ENCODE measurements around the genes GPR15LG, LRIT2 and FAM25A.

DNA sequence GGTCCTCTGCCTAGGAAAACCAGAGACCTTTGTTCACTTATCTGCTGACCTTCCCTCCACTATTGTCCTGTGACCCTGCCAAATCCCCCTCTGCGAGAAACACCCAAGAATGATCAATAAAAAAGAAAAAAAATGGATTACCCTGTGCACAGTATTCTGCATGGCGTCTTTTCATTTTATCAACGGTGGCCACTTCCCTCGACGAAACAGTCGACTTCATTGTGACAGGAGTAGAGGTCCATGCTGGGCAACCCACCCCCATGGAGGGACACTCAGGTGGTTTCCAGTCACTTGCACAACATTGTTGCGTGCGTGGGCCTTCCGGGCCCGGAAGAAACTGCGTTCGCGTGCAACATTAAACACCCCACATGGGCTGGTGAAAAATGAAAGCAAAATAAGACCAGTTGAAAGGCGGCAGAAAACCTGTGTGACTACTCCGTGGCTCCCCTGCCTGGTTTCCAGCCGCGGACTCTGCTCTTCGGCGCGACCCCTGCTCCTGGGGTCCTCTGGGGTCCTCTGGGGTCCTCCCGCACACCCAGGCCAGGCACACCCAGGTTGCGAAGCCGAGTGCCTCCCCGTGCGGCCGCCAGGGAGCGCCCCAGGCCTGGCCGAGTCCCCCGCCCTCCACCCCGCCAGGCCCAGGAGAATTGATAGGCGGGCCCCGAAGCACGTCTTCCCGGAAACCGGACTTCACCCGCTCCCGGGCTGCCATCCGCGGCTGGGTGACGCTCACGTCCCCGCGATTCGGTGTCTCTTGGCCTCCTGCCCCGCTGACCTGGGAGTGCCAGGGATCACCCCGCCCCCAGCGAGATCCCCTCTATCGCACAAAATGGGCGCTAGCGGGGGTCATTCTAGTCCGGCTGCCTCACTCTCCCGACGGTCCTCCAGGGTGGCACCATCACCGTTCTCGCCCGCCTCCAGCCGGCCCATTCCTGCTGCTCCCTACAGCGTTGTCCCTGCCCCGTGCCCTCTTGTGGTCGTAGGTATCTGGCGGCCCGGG, 2.0 kb upstream of the SH2D4B start:
- PRO-cap: bidirectional peak, plus-strand start at position 711 of the sequence, minus-strand start at position 588 of the sequence

DNA sequence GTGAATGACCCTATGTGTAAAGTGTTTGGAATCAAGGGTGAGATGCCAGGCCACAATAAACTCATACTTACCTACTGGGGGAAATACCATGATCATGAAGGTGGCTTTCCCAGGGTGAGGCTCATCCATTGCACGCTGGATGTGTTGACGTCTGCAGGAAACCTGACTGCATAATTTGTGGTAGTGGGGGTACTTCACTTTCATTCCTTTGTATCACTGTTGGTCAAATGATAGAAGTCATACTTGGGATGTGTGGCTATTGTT, 136.1 kb upstream of the GHITM start:
- PRO-cap: no peak

DNA sequence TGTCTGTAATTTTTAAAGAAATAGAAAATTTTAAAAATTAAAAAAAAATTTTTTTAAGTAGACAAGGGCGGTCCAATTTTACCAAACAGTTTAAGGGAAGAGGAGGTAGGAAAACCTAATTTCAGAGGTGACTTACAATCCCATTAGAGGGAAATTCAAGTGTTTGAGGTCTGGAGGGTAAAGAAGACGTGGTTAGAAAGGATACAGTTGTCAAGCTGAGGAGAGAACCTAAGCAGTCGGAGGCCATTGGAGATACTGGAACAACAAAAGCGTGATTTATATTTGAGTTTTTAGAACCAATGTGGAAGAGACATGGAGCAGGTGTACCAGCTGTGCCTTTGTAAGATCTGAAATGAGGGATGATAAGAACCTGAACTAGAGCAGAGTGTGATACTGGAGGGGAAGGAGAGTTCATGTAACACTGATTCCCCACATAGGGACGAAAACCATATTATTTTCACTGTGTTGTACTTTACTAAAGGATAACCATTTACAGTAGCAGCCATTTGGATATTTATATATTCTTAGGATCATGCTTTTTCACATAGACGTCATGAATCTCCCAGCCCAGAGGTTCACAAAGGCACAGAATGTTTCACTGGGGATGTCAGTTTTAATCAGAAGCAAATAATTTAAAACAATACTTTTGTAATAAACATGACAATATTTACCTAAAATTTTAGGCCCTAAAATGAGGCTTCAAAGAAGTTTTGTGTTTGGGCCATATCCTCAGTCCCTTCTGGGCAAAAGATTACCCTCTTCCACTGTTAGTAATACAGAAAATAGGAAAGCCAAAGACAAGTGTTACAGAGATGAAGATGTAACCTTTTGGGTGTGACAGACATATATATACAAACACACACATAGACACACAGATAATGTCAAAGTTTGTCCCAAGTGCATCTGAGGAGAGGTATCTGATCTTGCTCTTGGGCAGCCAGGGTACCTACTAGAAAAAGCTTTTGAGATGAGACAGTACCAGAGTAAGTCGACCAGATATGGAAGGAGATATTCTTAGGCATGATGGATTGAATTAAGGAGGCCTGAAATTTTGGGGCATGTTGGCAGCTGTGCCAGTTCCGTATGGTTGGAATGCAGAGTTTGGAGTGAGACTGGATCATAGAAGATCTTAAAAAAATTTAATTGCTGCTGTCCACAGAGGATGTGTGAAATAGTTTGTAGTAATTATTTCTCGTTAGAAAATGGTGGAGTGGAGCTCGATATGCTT, 7.1 kb downstream of the GHITM start:
- PRO-cap: no peak

DNA sequence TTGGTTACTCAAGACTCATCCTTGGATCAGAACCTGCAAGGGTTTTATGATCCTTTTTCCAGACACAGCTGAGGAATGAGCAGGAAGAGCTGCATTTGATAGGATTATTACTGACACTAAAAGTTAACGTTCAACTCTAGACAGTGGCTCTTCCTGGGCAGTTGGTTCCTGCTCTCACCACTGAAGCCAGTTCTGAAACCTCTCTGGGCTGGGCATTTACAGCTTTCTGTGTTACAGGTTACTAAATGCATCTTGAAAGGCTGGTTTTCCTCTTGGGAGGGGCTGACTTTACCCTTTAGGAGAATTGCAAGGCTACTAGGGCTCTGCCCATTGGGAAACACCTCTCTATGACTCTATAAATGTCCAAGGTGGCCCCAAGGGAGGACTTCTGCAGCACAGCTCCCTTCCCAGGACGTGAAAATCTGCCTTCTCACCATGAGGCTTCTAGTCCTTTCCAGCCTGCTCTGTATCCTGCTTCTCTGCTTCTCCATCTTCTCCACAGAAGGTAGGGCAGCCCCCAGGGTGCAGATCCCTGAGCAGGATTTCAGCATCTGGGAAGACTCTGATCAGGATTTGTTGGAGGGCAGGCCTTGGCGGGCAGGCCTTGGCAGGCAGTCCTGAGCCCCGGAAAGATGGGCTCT, at the start of gene GPR15LG:
Gene GPR15LG, plus strand, starts transcription at position 385 of the 641 bp plus-strand sequence.
- PRO-cap: no peak

DNA sequence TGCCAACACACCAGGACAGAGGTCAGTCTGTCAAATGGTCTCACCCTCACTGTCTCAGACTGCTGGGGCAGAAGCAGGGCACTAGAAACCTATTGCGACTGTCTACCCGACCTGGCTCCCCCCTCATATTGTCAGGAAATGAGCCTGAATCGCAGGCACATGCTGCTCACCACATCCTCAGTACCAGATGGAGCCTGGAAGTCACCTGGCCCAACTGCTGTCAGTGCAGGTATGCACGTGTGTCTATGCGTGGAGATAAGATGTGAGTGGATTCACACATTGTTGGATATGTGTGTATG, 3.3 kb upstream of the CDHR1 start:
- PRO-cap: no peak

- PRO-cap: no peak
Measured at GRCh38 chr10:84225382-84225871, at the start of gene LRIT2. Gene LRIT2 (minus strand): TSS chr10:84225544.

GRCh38 chr10:85946977-85947536, 419.5 kb downstream of the GRID1 start:
- PRO-cap: no peak

DNA sequence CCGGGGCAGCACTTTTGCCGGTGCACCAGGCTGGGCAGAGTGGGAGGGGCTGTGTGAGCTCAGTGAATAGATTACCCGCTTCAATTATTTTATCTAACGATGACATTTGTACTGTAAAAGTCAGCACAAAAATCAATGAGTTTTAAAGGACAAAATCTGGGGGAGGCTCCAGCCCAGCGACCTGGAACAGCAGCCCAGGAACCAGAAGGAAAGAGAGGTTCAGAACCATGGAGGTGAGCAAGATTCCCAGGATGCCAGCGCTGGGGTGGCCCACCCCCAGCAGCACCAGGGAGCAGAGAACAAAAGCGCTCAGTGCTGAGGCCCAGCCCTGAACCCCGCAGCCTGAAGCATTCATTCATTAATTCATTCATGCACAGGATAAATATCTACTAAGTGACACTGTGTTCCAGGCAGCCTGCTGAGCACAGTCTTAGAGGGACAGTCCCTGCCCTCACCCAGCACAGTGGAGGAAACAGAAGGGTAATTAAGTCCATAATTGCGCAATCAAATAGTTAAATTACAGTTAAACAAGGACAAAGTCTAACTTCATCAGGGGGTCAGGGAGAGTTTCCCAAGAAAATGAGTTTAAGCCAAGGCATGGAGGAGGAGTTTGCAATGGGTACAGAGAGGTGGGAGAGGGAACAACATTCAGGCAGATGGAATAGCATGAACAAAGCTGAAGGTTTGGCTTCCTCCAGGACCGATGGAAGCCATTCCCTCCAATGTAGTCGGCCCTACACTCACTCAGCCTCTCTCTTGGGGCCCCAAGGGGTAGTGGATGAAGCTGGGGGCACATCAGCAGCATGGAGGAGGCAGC, 202.3 kb downstream of the GRID1 start:
- PRO-cap: no peak

- PRO-cap: no peak
Measured at GRCh38 chr10:86261948-86262399, 104.6 kb downstream of the GRID1 start.

DNA sequence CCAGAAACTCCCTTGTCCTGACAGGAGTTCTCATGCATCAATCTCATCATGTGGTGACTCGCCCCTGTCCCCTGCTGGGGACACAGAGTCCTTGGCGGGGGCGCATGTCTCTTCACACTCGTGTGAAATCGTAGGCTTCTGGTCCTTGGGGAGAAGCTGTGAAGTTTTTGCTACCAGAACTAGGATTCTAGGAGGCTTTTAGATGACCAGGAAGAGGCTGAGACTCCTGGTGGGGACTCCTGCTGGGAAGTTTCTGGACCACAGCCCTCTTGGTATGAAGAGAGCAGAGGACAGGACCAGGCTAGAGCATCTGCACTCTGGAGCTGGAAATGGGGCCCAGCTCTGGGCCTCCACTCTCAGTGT, 9.8 kb upstream of the OPN4 start:
- PRO-cap: no peak

DNA sequence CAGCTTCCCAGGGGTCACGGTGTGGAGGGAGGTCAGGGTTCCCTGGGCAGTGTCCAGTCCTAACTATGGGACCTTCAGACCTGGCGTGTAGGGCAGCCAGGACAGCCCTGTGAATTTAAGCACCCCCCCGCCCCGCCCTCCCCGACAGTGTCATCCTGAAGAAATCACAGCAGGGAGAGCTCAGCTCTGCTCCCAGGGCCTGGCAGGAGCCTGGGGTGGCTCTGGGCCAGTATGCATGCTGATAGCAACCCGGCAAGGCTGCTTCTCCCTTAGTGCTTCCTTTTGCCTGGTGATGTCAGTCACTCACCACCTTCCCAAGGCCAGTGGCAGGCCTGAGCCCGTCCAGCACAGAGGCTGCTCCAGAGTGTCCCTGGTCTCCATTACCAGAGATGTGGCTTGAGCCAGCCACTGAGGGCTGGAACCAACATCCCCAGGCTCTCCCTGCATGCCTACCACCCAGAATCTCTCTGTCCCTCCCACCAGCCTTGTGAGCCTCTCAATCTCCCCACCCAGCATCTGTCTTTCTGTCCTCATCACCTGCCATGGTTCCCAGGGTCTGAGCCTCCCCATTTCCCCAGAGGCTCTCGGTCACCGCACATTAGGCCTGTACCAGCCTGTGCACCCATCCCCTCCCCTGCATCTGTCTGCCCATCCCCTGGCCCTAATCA, 6.6 kb upstream of the LDB3 start:
- PRO-cap: no peak

- PRO-cap: no peak
Measured at GRCh38 chr10:86769185-86770206, 13.1 kb downstream of the BMPR1A start.

DNA sequence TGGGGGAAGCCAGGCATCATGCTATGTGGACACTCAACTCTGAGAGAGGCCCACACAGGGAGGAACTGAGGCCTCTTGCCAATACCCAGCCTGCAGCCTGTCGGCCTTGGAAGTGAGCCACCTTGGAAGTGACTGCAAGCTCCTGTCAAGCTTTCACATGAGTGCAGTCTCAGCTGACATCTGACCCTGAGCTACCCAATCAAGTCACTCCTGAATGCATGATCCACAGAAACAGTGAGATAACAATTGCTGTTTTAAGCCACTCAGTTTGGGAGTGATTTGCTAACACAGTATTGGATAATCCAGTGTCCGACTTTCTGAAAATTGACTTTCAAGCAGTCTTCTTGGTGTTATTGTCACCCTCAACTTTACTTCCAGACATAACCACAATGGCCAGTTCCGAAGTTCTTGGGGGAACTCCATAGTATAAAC, 56.3 kb downstream of the MMRN2 start:
- PRO-cap: no peak

GRCh38 chr10:86923187-86924089, 34.0 kb downstream of the MMRN2 start:
- PRO-cap: no peak

DNA sequence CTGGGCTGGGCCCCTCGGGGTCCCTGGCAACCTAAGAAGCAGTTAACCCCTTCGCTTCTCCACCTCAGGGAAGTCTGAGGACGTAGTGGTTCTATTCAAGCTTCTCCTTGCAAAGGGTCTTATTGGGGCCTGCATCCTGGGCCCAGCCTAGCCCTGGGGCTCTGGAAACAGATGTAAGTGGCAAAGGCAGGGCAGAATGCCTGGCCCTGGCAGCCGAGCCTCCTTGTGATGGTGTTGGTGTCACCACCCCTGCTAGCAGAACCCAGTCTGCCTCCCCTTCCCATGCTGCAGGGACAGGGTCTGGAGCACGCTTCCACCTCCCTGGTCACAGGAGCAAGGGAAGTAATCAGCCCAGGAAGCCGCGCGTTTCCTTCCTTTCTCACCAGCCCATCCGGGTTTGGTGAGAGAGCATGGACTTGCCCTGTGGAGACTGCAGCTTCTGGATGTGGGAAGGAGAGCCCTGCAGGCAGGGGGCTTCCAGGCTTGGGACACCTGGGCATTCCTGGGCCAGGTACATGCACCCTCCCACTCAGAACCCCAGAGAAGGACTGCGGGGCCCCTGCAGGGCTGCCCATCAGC, 2.0 kb downstream of the MMRN2 start:
- PRO-cap: unidirectional peak, plus-strand start at position 414 of the sequence

DNA sequence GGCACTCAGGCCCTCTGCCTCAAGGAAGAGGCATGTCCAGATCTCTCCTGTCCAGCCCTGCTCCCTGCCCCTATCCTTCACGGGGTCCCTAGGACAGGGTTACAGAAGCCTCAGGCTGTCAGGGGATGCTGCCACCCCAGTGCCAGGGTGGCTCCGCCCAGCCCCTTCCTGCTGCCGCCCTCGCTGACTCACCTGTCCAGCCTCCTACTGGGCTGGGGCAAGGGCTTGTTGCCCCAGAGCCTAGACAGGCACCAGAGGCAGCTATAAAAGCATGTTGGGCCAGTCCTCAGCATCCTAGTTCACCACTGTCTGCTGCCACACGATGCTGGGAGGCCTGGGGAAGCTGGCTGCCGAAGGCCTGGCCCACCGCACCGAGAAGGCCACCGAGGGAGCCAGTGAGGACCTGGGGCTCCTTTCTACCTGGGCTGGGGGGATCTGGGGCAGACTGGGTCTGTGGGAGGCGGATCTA, at the start of gene FAM25A:
Gene FAM25A, plus strand, starts transcription at position 292 of the 469 bp plus-strand sequence.
- PRO-cap: no peak

DNA sequence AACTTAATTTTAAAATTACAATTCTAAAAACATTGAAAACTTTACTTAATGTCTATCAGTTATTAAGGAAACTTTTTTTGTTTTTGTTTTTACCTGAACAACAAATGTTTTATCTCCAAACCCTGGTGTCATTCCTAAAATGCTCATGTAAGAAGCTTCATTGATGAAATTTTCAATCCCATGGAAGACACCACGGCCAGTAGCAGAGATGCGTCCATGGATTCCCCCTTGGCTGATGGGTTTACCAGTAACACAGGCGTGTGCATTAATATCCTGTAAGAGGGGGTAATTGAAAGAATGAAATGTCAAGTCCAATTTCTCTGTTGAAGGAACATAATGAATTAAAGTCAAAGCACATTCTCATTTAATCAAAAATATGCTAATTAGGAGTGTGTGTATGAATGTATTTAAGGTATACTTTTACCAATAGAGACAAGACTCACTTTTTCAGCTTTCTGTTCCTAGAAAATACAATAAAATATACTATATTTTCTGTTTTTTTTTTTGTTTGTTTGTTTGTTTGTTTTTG, 32.0 kb downstream of the GLUD1 start:
- PRO-cap: no peak

DNA sequence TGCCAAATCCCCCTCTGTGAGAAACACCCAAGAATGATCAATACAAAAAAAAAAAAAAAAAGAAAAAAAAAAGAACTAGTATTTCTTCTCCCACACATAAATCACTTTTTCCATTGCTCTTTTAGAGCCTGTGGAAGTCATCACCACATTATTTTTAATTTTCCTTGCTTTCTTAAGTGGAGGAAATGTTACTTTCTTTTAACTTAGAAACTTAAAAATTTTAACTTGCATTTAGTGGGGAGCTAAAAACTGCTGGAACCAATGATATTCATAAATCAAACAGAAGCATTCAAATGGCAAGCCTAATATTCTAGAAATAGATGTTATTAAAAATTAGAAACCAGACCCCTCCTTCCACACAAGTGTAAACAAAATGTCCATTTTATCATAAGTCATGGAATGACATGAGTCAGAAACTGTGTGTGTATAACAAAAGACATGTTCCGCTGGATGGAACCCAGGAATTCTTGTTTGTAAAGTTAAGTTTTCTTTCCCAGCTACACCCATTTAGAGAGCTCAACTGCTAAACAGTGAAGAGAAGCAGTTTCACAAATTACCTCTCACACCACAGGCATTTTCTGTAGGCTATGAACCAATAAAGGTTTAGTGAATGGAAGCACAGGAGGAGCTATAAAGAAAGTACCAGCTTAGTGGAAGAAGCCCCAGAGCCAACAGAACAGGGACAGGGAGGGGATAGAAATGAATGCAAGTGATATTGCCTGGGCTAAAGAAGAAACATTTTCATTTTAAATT, 12.6 kb downstream of the GLUD1 start:
- PRO-cap: no peak

DNA sequence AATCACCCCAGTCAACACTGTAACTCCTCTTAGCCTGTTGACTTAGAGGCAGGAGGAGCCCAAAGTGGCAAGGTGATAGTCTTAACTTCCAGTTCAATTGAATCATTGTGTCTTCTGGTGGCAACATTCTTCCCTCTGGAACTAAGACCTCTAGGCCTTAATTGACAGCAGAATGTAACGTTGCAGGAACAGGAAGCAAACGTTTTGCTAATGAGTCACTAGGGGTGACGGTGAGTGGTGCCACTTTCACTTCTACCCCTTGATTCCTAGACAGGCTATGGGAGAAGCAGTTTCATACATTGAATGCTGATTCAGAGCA, 24.0 kb upstream of the PAPSS2 start:
- PRO-cap: no peak

DNA sequence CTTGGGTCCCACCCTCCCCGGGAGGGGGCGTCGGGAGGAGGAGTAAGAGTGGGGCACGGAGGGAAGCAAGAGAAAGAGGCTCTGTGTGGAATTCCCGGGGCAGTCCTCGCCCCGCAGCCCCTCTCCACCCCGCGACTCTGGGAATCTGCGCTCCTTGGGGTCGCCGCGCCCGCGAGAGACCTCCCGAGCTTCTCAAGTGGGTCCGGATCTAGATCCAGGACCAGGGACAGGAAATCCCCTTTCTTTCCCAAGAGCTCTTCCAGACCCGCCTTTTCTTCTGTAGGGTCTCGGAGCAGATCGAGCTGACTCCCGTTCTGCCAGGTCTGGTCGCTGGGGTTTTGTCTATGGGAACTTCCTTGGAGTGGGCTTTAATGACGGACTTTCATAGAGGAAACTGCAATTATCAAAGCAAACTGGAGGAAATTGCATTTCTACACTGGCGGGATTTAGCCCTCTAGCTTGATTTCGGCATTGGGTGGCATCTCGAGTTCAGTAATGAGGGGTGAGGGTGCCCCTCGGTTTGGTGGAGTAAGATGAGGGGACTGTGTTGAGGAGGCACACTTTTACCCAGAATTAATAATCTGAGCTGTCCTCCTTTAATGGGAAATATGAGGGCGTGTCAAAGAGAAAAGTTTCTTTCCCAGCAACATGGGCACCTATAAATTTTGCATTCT, 544 bp downstream of the PAPSS2 start:
- PRO-cap: bidirectional peak, plus-strand start at position 45 of the sequence, minus-strand start outside the sequence